Heart (tissue), 3 donors: ENCODE results near the genes UBA1 and SSX1.

DNA sequence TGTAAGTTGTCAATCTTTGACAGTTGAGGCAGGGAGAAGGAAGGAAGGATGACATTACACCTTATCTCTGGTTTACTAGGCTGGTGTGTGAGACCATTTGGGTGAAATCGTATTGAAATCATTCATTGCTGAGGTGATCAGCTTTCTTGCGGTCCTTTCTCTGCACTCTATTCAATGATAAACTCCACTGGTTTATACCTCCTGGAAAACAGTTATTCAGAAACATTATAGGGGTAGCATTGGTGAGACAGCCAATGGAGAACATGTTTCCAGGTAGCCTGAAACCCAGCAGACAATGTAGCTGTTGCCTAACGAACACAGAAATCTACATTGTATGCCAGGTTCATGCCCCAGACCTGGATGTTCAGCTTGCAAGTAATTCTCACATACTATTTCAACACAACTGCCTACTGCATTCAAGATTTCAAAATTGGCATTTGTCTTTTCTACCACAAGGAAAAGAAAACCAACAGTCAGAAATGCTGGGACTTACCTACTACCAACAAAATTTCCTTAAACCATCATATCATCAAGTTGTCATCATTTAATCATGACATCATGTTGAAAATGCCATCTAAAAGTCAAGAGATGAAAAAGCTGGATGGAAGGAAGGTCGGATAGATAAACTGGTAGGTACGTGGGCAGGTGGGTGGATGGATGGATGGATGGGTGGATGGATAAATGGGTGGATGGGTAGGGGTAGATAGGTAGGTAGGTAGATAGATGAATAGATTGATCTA, 545.4 kb upstream of the DIPK2B start:
- RAMPAGE, long total RNA, 2 experiments = no peak in any of the 2 experiments

DNA sequence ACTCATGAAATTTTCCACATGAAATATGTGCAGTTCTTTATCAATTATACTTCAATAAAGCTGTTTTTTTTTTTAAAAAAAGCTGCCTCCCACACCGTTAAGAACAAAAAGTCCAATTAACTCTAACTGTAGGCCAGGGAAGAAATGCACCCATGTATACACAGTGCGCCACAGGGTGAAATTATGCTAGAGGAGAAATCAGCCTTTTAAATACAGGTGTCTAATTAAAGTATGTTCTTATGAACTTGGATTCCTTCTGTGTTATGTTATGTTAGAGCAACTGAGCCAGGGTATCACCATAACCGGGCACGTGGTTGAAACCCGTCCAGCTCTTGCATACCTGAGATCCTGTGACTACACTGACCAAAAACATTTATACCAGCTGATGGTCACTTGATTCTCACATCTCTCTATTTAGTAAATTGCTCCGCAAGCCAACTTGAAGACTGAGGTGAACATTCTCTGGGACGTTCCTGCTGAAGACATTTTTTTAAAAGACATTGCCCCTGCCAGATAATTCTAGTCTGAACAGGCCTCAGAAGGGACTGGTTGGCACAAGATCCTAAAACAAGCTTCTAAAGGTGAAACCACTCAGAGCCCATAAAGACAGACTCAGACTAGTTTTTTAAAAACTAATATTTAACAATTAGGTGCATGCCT, 549.9 kb upstream of the DIPK2B start:
- RAMPAGE, long total RNA, 2 experiments = no peak in any of the 2 experiments

- RAMPAGE, long total RNA, 2 experiments = no peak in any of the 2 experiments
These were observed 600.4 kb upstream of the DIPK2B start for GRCh38 chrX:45801123-45801510.

GRCh38 chrX:45807936-45808662, 607.4 kb upstream of the DIPK2B start:
- RAMPAGE, long total RNA, 2 experiments = no peak in any of the 2 experiments

DNA sequence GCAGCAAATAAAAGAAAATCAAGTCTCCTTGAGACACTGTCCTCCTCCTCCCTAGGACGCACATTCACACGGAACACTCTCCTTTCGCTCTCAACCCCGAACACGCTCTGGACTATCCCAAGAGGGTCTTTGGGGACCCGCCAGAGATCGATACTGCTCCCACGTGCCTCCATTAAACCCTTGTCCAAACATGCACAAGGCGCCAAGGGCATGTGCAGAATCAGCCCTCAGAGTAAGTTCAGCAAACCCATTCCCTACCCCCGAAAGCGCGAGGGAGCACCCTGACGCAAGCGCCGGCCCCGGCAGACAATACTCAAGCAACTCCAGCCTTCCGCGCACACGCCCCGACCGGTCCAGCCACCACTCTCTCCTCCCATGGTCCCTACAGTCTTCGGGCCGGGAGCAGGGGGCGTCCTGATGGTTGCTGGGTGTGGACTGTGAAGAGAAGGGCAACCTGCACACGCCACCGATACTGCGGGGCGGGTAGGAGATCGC, 596.5 kb upstream of the KRBOX4 start:
- RAMPAGE, long total RNA, 2 experiments = no peak in any of the 2 experiments

DNA sequence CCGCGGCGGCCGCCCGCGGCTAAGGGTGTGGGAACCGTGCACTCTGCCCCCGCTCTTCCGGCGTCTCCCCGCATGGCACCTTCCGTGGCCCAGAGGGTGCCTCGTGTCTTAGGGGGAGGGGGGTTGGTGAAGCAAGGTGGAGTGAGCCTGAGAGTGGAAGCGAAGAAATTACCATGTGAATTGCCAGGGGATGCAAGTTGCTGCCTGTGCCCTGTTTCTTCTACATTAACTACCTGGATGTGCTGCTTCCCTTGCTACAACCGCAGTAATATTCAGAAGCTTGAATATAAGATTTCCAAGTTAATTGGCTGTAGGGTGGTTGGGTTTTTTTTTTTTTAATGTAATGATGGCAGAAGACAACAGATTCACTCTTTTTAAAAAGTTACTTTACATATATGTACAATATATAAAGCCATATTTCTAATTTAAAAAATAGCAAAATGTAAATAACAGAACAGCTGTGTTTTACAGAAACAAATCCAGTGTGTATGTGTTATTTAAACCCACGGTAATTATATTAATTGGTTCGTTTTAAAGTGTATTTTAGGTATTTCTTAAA, 595.2 kb upstream of the KRBOX4 start:
- RAMPAGE, long total RNA, 2 experiments = no peak in any of the 2 experiments

GRCh38 chrX:46574481-46575479, 1.2 kb downstream of the CHST7 start:
- RAMPAGE, long total RNA, 2 experiments = no peak in any of the 2 experiments

DNA sequence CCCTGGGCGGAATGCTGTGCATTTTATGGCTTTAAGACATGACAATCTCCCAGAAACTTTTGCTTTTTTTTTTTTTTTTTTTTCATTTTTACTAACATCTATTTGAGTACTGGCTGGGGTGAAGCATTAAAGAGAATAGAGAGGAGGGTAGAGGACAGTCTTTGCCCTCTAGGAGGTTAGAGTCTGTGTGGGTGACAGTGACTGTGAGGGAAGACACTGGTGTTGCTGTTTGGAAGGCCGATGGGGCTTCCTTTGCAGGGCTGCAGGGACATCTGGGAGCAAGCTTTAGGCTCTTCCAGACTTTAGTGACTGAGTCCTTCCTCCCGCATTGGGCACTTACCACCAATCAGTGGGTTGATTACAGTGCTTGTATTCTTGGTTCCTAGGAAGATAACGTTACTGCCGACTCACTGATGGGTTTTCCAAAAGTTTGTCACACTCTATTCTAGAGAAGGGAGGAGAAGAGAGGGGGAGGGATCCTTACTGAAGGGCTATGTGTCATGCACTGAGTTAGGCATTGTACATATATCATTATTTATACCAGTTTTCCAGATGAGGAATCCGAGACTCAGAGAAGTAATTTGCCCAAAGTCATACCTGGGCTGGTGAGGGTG, 3.6 kb downstream of the CHST7 start:
- RAMPAGE, long total RNA, 2 experiments = no peak in any of the 2 experiments

DNA sequence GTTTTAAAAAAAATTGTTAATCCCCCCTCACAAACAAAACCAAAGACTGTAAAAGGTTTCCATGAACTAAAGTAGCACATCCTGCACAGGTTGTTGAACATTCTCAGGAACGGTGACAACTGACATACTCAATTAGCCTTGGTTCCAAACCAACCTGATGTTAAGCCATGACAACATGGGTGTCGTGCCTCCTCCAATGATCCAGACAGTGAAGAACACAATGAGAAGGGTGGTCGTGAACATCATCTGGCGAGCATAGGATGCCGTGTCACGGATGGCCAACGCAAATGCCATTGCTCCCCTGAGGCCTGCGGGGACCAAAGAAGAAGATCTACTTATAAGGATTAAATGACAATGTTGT, 69.5 kb downstream of the CHST7 start:
- RAMPAGE, long total RNA, 2 experiments = no peak in any of the 2 experiments

DNA sequence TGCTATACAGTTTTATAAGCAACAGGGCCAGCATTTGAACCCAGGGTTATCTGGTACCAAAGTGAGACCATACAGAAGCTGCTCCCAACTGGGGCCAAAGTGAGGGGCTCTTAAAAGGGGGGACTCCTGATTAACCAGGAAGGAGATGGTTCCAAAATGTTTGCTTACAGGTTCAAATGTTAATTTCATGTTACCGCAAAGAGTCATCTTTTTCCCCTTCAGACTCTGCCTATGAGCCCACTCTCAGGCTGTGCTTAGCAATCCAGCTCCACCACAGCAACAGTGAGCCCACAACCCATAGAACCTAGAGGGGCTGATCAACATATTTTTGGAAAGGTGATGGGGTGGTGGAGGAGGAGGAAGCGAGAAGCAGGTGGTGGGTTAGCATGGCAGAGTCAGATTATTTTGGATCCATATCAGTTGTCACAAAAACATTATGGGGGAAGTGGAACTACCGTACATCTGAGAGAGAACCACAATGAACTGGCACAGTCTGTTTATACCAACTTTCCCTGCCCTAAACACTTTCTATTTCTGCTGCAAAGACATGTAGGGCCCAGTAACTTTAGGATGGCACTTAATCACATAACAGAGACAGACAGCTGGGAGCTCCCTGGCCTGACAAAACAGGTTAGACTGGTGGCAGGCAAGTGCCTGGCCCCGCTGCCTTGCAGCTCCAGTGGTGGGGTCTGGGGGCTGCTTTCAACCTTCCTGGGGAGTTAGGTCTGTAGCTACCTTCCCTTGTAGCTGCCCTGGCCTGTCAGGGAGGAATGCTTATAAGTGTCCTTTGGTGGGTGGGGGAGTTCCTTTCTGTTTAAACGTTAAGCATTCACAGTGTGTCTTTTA, 4.3 kb downstream of the SLC9A7 start:
- RAMPAGE, long total RNA, 2 experiments = no peak in any of the 2 experiments

DNA sequence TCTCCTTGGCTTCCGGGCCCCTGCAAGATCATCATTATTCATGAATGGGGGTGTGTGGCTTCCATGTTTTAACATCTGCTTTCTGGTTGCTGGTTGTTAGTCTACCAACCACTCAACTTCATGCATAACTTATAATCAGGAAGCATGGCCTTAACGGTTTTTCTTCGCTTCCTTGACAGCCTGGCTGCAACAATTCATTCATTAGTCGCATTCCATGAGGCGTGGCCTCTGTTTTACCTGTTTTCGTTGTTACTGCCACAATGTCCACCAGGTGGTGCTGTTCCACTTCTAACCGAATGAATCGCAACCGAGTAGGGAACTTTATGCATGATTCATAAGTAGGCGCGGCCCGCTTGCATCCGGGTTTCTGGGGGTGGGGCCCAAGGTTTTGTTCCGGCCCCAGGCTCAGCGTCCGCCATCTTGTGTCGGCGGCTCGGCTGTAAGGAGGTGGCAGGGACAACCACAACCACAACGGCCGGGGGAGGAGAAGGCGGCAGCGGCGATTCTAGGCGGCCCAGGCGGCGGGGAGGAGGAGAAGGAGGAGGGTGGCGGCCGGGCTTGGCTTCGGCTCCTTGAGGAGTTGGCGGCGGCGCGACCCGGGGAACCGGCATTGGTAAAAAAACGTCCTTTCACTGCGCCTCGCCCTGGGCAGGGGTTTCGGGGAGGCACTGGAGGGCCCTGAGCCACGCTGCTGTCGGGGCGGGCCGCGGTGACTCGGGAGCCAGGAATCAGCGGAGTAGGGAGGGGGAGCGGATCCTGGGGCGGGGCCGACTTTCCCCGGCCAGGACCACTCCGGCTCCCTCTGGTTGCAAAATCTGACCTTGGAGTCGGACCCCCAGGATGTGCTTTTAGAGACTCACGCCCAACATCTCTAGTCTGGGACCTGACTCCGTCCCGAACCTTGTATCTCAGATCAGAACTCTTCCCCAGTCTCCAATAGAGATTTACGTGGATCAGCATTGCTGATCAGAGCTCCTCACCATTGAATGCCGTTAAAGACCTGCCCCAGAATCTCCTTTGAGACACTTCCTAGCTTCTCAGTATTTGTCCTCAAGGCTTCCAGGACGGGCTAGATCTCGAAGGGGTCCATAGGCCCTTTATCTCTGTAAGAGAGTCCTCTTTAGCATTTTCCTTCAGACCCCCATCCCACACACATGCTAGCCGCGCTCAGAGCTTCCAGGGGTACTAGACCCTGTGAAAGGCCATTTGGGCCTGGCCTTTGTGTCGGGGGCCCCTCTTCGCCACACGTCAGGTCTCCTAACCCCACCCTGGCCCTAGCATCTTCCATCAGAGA, at the start of gene UBA1:
TSS of gene UBA1 (plus strand) at position 418 of the 1,294 bp plus-strand sequence.
- RAMPAGE, long total RNA, 2 experiments = no peak in any of the 2 experiments

GRCh38 chrX:47297585-47298322, 64.9 kb downstream of the USP11 start:
- RAMPAGE, long total RNA, 2 experiments = no peak in any of the 2 experiments

DNA sequence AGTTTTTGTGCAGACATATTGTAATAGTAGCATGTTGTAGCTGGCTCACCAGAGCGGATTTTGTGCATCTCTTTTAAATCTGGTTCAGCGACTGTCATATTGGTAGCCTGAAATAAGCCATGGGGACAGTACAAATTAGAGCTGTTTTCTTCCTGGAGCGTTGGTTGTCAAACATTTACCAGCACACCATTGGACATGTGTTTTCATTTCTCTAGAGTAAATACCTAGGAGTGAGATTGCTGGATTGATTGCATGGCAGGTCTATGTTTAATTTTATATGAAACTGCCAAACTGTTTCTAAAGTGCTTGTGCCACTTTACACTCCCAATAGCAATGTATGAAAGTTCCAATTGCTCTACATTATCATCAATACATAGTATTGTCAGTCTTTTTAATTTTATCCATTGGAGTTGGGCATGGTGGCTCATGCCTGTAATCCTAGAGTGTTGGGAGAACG, 2.5 kb upstream of the ARAF start:
- RAMPAGE, long total RNA, 2 experiments = no peak in any of the 2 experiments

DNA sequence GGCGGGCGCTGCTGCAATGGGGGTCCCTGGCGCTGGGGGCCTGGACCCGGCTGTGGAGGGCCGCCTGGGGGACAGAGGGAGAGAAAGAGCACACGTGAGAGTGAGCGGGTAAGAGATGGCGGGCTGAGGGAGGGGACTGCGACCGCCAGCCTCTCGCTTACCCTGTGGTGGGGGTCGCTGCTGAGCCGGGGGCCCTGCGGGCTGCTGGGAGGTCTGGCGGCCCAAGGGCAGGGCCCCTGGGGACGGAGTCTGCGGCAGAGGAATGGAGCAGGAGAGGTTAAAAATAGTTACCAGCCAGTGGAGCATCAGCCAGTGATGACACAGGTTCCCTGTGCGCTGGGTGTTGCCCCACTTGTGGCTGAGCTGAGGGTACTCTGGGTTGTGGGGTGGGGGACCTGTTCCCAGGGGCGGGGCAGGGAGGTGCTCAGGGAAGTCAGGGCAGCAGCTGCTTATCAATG, 7.7 kb upstream of the TIMP1 start:
- RAMPAGE, long total RNA, 2 experiments = start-site peak on the minus strand in 1 of 2 experiments, centred at position 238 of the sequence, 18 reads per replicate

DNA sequence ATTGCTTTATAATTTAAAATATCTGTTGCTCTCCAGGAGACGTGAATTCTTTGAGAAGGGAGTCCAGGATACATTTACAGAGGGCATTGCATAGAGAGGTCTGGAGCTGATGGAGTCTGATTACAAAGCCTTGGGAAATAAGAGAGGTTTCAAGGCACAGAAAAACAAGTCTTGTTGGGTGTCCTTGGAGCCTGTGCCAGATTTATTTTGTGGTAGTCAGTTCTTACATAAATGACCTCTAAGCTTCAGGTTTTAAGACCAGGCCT, 48.4 kb upstream of the UXT start:
- RAMPAGE, long total RNA, 2 experiments = no peak in any of the 2 experiments

- RAMPAGE, long total RNA, 2 experiments = no peak in any of the 2 experiments
These were observed 30.8 kb upstream of the ZNF81 start for GRCh38 chrX:47805881-47806337.

- RAMPAGE, long total RNA, 2 experiments = no peak in any of the 2 experiments
These were observed 18.4 kb downstream of the ZNF630 start for GRCh38 chrX:48052898-48053529.

DNA sequence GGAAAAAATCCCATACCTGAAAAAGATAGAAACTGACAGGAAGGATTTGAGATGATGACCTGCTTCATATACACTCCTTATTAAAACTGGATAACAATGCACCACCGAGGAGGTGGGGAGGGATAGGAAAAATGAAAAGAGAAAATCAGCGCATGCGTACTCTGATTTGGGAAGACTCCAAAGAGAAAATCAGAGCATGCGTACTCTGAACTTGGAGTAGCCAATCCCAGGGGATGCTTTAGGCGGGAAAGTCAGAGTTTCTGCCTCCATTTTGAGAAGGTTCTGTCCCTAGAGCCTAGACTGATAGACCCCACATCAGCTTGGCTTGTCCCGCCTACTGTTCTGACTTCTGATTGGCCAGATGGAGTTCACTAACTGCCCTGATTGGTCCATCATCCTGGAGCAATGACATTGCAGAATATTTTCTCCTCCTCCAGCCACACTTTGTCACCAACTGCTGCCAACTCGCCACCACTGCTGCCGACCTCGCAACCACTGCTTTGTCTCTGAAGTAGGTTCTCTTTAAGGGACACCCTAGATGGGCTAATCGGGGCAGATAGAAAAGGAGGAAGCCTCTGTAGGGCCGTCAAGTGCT, at the start of gene SSX1:
TSS of gene SSX1 (plus strand) at position 471 of the 595 bp plus-strand sequence.
- RAMPAGE, long total RNA, 2 experiments = no peak in any of the 2 experiments

DNA sequence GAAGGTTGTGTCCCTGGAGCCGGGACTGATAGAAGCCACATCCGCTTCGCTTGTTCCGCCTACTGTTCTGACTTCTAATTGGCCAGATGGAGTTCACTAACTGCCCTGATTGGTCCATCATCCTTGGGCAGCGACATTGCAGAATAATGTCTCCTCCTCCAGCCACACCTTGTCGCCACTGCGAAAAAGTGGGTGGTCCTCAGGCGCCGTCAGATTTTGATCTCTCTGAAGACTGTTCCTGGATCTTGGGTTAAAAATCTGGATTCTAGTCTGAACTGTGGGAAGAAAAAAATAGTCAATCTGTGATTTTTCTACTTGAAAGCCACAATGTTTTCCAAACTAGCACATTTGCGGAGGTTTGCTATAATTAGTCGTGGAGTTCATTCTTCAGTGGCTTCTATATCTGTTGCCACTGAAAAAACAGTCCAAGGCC, 311 bp upstream of the SSX3 start:
- RAMPAGE, long total RNA, 2 experiments = no peak in any of the 2 experiments

GRCh38 chrX:48475673-48475974, 375 bp upstream of the FTSJ1 start:
- RAMPAGE, long total RNA, 2 experiments = no peak in any of the 2 experiments